ENCODE data around the gene IRF4.

DNA sequence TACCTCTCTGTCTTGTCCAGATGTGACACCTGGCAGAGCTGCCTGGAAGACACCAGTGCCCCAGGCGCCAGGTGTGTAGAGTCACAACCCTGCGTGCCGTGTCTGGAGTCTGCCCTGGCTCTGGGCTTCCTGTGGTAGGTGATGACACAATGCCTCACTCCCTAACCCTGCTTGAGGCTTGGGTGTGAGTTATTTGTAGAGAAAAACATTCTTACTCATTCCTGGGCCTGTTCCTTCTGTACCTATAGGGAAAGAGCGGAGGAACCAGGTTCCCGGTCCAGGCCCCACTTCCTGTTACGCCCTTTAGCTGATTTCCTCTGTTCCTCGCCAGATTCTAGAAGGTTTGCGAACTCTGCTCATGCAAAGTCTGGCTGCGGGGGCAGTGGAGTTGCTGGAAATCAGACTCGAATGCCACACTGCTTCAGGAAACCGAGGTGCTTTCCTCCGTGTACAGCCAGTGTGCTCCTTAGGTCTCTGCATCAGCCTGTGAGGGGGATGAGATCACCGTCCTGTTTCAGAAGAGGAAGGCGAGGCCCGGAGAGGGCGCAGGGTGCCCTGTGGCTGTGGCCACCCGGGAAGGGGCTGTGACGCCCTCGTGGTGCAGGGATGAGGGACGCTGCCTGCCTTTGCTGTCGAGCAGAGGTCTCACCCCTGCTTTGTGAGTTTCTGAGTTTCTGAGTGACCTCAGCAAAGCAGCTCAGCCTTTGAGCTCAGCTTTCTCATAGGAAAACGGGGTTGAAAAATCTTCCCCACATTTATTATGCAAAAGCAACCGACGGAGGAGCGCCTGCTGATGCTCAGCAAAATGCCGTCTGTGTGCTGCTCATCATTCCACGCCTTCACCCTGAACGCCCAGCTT, 67.0 kb upstream of the DUSP22 start:
- PRO-cap, 2 experiments = no peak in any of the 2 experiments

DNA sequence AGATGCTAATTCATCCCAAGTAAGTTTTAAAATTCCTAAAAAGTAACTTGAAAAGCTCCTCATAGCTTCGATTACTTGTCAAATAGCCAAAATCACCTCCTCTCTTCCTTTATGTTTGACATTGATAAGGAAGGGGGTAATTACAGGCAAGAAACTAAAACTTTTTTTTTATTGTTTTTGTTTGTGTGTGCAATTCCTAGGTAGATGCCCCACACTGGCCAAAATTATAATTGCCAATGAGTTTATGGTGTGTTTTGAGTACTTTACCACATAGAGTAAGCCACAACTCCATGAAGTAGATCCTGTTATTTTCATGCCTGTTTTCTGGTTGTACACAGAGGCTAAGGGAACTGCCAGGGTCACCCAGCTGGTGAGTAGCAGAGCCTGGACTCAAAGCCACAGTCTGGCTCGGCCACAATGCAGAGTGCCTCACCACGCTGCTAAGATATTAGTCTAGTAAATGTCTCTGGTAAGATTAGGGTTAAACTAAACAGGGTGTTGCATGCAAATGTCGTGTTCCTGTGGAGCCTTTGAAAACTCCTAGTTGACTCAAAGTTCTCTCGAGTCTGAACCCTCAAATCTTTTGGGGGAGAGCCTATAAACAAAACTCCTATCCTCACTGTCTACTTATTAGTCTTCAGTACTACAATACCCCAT, 3.9 kb downstream of the DUSP22 start:
- PRO-cap, 2 experiments = no peak in any of the 2 experiments

GRCh38 chr6:391468-392280, at the start of gene IRF4:
TSS of gene IRF4 (plus strand) at chr6:391752.
- PRO-cap, 2 experiments = peak in 2 of 2 experiments; most common plus-strand start chr6:391752 (in 2); most common minus-strand start chr6:391635 (in 1)

GRCh38 chr6:410226-411163, 18.9 kb downstream of the IRF4 start:
- PRO-cap, 2 experiments = no peak in any of the 2 experiments

DNA sequence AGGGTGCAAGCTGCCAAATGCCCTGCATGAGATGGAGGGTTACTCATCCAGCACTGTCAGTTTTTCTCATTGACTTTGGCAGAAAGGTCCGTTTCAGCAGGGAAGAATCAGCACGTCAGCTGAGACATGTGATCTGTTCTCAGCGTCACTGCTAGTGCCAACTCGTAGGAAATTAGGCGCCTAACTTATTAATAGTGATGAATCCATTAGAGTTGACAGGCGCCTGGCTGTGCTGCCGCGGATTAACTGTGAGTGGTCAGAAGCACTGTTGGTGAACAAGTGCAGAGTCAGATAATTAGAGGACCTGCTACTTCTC, 175.5 kb upstream of the FOXQ1 start:
- PRO-cap, 2 experiments = peak in 2 of 2 experiments; most common plus-strand start position 197 of the sequence (in 1); most common minus-strand start position 58 of the sequence (in 2)

- PRO-cap, 2 experiments = no peak in any of the 2 experiments
These were observed 5.6 kb upstream of the FOXC1 start for GRCh38 chr6:1603676-1604895.

DNA sequence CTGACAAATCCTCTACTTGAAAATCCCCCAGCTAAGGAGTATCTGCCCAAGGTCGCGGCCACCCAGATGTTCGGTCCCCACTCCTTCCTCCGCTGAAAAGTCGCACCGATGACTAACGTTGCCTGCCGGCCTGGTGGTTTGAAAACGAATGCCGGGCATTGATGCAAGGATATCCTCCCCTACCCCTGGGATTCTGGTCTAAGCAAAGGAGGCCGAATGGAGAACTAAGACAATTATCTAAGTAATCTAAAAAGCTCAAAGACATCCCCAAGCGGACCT, 3.7 kb upstream of the FOXC1 start:
- PRO-cap, 2 experiments = no peak in any of the 2 experiments

DNA sequence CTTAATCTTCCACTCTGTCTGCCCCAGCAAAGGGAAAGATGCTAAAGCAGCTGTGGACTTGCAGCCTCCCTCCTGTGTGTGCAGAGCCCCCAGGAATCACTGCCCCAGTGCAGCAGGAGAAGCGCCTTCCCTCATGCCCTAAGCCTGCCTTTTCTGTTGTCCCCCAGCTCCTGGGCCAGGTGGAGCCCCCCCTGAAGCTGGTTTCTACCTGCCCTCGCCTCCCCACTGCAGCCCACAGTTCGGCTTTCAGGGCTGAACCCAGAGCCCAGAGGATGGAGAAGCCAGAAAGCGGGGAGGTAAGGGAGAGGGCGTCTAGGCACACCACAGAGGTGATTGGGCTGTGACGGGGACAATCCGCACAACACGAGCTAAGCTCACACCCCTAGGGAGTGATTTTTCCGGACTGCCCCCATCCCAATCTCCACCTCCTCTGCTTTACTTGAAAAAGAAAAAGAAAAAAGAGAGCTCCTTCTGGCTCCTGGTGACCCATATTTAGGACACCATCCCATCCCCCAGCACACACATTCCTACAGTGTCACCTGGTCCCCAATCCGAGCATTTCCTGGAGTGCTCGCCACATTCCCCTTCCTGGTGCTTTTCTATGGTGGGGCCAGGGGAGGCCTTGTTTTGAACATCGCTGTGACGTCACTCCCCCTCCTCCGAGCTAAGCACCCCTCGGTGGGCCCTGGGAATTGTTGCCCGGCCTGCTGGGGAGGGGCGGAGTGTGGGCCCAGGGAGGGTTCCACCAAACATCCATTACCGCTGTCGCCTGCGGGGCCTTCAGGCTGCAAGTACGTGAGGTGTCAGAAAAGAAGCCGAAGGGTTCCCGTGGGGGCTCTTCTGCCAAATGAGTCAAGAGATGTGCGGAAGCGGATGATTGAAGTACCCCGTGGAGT, 3.1 kb upstream of the FOXC1 start:
- PRO-cap, 2 experiments = no peak in any of the 2 experiments

DNA sequence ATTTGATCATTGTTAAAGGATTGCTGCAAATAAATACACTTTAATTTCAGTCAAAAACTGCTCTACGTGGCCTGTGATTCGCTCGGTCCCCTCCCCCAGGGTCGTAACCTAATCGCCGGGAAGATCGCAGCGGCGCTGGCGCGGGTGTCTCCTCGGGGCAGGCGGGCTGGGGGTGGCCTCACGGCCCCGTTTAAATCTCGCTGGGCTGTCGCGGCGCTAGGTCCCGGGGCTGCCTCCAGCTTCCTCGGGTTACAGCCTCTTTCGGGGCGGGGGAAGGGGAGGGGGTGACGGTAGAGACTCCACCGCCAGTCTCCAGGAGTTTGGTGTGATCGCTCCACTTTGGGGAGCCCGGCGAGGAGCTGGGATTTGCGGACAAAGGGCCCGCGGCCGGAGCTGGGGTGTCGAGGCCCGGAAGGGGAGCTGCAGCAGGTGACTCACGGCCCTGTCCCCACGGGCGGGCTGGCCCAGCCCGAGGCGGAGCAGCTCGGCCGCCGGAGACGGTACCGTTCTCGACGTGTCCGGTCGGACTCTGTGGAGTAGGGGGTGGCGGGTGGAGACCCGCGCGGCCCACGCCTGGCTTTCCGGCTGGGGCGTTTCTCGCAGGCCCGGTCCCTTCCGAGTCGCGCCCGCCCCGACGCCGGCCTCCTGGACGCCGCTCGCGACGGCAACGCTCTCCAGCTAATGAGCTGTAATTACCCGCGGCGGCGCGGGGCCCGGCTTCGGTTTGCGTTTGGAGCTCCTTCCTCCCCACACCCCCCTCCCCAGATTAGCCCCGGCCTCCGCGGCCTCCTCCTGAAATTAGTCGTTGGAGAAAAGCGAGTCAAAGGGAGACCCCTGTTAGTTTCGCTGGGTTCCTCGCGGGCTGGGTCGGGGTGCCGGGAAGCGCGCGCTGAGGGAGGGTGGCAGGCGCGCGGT, 4.4 kb downstream of the FOXC1 start:
- PRO-cap, 2 experiments = no peak in any of the 2 experiments

- PRO-cap, 2 experiments = no peak in any of the 2 experiments
These were observed 7.0 kb downstream of the FOXC1 start for GRCh38 chr6:1616573-1617170.

DNA sequence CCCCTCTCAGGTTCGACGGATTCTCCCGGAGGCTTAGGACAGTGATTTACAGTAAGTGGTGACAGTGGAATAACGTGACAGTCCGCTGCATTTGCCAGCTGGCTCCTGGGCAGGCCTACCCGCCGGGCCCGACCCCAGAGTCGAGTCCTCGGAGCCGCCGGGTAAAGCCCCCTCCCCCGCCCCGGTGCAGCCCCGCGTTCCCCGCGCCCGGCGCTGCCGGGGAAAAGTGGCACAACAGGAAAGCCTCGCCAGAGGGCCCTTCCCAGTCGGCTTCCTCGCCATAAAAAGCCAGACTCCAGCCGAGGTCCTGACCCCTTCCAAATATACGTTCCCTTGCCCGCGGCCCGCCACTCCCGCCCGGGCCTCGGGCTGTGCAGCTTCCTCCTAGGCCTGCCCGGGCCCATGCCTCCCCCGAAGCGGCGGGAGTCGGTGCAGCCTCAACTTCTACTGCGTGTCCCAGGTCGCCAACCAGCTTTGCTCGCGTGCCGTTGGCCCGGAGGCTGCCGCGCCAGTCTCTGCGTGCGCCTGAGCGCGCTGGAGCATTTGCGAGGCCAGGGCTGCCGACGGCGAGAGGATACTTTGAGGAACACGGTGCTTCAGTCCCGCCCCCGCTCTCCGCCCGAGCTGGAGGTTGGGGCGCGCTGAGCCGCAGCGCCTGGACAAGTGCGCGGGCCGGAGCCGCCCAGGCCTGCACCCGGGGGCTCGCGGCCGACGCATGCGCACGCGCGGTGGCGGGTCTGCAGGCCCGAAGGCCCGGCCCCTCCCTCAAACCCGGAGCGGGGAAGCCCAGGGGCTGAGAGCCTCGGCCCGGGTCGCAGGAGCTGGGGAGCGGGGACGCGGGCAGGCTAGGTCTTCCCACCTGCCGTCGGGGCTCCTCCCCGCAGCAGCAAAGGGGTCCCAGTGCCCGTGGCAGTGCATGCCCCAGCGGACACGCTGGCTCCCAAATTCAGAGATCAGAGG, 10.0 kb downstream of the FOXC1 start:
- PRO-cap, 2 experiments = peak in 1 of 2 experiments; most common plus-strand start position 768 of the sequence (in 1); most common minus-strand start position 622 of the sequence (in 1)

DNA sequence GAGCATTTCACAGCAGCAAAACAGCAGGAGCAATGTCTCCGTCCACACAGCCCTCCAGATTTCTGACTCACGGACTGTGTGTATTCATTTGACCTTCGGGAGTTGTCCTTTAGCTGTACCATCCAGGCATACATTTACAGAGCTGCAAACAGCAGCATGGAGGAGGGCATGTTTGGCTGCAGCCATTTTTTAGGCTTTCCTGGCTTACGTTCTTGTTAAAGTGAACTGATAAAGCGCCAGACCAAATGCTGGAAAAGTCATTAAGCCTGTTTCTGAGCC, 18.2 kb downstream of the FOXC1 start:
- PRO-cap, 2 experiments = no peak in any of the 2 experiments

- PRO-cap, 2 experiments = no peak in any of the 2 experiments
These were observed 223.0 kb downstream of the FOXC1 start for GRCh38 chr6:1832617-1833231.

DNA sequence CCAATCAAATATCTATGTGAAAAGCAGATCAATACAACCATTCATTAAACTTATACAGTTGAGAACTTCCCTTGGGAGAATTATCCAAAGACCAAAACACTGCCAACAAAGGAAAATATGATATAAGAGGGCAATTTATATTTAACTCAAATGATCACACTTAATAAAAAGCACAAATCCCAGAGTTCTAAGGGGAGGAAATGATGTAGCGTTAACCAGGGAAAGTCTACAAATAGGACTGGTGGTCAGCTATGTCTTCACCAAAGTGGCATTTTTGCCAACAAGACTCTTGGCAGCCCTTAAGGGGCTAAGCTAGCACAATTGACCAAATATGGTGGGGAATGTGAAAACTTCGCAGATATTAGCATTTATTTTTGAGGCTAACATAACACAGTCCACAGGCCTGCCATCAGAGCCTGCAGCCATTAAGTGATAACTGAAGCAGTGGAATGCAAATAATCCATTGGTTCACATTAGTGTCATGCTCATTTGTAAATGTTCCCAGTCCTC, 274.5 kb downstream of the FOXC1 start:
- PRO-cap, 2 experiments = no peak in any of the 2 experiments

DNA sequence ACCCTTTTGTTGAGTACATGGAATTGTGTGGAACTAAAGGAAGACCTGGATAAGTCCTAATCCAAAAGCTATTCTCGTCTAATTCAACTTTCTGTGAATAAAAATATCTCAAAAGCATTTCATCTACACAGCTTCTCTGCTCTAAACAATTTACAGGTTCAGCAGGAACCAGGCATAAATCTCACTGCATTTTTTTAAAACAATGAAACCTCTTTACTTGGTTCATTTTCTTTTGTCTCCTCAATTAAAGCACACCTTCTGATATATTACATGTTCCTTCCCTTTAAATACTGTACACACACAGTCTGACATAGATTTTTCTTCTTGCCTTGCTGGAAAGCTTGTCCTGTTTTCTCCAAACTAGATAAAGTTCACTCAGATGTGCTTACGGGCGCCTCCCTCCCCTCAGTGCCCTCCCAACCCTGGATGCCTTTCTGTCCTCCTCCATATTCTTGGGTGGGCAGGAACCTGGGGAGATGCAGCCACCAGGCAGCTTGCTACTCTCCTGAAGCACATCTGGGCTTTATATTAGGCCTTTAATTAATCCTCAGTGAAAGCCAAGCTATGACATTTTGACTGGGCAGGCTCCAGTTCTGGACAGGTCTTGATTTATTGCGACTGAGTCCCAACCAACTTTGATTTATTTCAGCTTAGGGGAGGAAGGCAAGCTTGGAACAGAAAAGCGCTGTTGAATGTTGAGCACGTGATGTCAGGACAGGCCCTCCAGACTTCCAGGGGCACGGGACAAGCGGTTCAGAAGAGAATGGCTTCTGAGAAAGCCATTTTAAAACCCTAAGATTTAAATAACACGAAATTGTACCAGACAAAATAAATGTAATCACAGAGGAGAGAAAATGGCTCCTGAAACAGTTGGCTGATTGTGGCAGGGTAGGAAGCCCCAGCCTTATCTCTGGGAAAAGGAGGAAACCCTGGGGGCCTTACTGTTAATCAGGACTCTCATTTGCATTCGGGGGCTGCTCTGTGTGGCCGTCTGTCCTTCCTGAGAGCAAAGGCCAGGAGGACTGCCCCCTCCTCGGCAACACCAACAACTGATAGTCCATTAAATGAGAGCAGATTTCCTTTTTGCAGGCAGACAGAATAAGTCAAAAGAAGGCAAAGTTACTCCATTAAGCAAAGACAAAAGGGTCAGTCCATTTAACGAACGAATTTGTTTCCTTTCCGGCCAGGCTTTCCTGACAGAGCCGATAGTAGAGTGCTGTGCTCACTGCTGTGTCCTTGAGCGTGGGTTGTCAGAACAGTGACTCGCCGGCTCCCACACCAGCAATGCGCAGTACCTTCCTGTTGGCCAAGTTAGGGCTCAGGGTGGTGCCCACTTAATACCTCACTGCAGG, 294.1 kb downstream of the FOXC1 start:
- PRO-cap, 2 experiments = no peak in any of the 2 experiments

DNA sequence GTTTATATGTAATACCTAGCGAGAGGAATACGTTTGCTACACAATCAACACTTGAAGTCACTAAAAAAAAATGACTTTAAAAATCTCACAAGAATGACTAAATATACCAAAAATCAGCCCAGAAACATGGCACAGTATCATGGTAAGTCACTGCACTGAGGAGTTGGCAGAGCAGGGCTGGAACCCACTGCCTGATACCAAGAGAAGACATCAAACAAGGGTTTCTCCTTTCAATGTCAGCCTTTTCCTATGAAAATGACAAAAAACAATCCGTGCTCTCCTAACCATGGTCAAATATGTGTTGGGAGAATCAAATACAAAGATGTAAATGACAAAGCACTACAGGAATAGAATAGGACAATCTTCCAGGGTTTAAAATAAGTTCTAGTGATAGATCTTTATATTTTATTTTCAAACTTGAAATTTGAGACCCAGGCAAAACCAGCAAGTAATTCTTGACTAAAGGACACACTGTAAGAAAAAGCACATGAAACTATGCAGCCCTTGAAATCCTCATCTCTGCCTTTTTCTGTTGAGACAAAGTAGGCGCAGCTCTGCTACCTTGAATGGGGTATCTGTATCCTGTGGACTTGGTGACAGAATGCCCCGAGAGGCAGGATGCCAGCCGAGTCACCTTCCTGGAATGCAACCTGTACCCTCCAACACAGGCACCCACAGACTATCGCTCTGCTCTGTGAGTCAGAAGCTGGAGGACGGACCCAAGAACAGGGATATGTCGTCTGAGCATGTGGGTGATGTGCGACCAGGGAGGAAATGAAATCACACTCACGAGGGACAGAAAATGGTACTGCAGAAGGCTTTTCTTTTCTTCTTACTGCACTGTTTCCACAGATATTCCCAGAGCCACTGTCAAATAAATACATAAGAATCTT, 307.7 kb downstream of the FOXC1 start:
- PRO-cap, 2 experiments = no peak in any of the 2 experiments

DNA sequence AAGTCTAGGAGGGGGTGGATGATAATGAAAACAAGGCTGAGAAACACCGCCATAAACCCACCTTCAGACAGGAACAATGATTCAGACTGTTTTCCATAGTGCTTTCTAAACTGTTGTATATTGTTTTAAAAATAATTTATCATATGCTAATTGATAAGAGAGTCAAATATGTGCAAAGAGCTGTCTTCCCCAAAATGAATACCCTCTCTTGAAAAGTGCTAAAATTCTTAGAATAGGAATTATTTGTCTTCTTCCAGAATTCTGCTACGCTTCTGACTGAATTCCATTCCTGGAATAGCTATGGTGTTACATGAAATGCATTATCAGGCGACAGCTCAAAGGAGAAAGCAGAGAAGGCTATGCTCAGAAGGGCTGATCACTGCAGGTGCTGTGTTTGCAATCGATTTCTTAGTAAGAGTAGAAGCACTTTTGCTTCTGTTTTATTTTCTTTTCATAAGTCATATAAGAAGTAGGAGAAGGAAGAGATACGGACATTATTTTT, 7.5 kb downstream of the MYLK4 start:
- PRO-cap, 2 experiments = no peak in any of the 2 experiments

- PRO-cap, 2 experiments = peak in 2 of 2 experiments; most common minus-strand start chr6:2765084 (in 2)
These were observed 520 bp upstream of the WRNIP1 start for GRCh38 chr6:2764498-2765247.

DNA sequence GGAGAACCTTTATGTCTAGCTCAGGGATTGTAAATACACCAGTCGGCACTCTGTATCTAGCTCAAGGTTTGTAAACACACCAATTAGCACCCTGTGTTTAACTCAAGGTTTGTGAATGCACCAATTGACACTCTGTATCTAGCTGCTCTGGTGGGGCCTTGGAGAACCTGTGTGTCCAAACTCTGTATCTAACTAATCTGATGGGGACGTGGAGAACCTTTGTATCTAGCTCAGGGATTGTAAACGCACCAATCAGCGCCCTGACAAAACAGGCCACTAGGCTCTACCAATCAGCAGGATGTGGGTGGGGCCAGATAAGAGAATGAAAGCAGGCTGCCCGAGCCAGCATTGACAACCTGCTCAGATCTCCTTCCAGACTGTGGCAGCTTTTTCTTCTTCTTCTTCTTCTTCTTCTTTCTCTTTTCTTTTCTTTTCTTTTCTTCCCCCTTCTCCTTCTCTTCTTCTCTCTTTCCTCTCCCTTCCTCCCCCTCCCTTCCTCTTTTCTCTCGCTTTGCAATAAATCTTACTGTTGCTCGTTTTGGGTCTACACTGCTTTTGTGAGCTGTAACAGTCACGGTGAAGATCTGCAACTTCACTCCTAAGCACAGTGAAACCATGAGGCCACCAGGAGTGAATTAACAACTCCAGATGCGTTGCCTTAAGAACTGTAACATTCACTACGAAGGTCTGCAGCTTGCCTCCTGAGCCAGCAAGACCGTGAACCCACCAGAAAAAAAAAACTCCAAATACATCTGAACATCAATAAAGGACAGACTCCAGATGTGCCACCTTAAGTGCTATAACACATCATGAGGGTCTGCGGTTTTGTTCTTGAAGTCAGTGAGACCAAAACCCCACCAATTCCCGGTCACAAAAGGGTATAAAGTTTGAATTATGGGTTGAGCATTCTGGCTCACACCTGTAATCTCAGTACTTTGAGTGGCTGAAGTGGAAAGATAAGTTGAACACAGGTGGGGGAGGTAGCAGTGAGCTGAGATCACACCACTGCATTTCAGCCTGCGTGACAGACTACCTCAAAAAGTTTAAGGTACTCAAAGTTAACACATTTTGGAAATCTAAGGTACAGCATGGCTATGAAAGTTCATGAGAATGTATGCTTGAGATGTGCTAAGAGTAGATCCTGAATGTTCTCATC, 19.6 kb upstream of the SERPINB1 start:
- PRO-cap, 2 experiments = no peak in any of the 2 experiments

DNA sequence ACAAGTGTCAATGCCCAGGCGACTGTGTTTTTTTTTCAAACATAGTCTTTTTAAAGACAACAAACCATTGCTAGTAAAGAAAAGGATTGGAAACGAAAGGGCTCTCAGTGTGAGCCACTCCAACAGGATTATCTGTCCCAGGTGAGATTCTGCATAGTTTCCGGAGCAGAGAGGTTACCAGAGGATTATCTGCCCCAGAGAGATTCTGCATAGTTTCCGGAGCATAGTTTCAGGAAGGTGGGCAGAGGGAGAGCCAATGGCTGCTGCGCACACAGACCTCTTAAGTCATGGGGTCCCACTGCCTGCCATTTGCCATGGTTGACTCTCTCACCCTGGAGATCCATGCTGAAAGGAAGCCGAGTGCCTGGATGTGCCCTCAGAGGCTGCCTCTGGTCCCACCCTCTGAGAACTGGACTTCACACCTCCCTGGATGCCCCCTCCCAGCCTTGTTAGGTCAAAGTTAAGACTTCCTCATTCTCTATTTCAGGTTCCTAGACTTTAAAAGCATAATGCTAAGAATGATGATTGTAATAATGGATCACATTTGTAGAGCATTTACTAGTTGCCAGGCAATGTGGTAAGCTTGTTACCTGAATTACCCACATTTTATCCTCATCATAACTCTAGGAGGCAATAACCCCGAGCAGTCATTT, 12.1 kb downstream of the SERPINB9 start:
- PRO-cap, 2 experiments = no peak in any of the 2 experiments